Ureter (tissue), 1 donor: ENCODE measurements around a stretch of chr1.

- PRO-cap, result no peak
Measured at GRCh38 chr1:183242806-183243083, 56.7 kb downstream of the LAMC2 start.

GRCh38 chr1:183289000-183289569 lies 103.0 kb downstream of the LAMC2 start:
- PRO-cap, result no peak

DNA sequence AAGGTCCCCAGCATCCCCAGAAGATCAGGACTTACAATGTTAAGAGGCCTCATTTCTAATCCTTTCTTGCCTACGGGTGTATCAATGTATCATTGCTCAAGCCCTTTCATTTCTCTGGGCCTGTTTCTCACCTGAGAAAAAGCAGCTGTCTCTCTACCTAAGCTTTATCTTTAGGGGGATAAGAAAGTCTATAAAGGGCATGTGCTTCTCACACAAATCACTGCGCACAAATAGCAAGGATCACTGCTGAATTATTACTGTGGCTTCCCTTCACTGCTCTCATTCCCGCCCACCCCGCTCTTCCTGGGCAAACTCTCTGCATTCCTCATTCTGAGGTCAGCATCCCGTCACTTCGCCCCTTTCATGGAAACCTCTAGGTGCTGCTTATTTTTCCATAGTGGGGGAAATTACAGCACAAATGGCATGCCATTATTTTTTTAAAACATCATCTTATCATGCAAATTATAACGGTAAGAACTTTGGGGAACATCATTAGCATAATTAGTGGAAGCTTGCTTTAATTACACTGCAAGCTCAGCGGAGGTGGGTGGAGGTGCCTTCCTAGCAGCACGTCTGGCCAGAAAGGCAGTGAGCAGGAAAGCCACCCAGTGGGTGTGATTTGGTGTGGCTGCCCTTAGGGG lies 105.7 kb downstream of the LAMC2 start:
- PRO-cap, result no peak

DNA sequence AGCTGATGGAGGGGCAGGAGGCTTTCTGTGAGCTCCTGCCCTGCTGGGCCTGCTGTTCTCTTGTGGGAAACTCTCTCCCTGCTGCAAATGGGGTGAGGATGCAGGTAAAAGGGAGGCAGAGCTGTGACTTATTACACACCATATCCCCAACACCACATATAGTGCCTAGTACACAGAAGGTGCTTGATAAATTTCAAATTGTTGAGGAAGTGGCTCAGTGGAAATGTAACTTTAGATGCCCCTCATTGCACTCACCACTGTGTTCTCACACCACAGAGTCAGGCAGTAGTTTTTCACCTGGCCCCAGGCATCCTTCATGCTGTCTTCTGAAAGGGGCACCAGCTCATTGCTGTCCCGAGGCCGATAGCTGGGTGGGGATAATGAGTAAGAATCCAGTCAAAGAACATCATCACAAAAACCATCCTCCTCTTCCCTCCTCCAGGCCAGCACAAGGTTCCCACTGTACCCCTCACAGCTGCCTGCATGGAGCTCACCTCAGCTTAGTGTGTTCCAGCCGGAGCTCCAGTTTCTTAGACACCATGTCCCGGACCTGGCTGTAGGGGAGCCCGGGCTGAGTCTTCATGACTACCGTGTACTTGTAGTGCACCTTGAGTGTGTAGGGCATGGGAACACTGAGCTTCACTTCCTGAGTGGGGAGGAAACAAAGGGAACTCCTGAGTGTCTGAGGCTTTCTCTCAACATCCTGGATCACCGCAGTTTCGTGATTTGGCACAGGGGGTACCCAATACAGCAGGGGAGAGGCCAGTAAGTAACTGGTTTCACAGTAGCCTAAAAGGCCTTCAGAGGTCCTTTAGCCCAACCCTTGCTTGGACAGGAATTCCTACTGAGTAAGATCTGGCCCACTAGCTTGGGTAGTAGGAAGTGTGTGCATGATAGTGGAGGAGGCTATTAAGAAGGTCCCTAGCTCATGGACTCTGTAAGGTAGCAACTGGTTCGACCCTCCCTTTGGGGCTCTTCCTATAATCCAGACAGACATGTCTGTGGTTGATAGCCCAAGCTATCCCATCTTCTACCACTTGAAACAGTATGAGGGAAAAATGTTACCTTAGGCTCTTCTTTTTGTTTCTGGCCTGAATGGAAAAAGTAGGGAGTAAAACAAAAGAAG lies 27.0 kb downstream of the NCF2 start:
- PRO-cap, result no peak

DNA sequence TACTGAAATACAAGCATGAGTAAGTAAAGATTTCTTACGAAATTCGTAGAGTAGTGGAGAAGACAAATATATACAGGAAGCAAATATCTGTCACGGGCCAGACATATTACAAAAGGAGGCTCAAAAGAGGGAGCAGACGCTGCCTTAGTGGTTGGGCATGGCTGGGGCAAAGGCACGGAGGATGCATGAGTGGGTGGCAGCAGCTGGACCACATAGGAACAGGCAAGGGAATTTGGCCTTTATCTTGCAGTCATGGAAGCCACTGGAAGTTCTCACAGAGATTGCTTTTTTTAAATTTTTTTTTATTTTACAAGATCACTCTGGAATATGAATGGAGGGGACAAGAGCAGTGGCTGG lies 6.7 kb downstream of the NCF2 start:
- PRO-cap, result no peak

DNA sequence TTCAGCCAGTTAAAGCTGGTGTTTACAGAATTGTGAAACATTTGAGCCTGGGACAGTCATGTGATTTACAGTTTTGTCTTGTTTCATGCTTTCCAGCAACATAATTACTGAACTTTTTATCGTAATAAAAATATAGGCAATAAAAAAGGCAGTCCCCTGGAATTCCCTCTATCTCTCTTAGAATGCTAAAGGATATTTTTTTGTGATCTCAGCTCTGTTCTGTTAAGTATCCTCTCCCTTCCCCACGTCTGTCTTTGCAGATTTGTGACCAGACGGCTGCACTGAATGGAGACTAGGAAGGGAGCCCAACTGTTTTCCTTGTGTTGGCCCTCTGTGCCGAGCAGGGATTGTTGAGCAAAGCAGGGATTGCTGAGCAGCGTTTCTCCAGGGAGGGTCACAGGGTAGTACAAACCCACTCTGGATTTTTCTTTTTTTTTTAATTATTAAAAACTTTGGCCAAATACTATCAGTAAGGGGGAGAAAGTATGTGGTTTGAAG lies 70.2 kb upstream of the RGL1 start:
- PRO-cap, result no peak

DNA sequence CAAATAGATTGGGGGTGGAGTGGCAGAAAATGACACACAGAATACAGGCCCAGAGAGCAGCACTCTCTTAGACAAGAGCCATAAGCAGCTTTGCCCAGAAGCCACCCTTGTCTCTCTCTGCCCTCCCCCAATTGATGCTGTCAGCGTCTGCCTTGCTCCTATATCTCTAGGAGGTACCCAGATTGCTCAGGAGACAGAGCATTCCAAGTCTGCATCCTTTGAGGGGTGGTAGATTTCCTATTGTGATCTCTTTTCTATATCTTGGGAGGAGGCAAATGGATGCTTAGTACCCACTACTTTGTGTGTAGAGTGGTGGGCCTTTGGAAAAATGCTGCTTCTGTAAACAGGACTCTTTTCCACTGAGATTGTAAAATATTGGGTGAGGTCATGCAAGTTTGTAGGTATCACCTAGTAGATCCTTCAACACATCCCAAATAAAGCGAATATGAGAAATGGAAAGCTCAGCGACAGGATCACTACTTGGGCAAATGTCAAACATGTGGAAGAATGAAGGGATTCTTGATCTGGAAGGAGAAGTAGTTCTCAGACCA lies 1.9 kb downstream of the RGL1 start:
- PRO-cap, result no peak

GRCh38 chr1:183809778-183810657 lies 5.1 kb downstream of the RGL1 start:
- PRO-cap, result no peak

GRCh38 chr1:183866101-183867028 lies 61.4 kb downstream of the RGL1 start:
- PRO-cap, result no peak

- PRO-cap, result no peak
Measured at GRCh38 chr1:183870716-183871601, 66.0 kb downstream of the RGL1 start.

GRCh38 chr1:184191126-184191795 lies 139.7 kb downstream of the TSEN15 start:
- PRO-cap, result no peak

DNA sequence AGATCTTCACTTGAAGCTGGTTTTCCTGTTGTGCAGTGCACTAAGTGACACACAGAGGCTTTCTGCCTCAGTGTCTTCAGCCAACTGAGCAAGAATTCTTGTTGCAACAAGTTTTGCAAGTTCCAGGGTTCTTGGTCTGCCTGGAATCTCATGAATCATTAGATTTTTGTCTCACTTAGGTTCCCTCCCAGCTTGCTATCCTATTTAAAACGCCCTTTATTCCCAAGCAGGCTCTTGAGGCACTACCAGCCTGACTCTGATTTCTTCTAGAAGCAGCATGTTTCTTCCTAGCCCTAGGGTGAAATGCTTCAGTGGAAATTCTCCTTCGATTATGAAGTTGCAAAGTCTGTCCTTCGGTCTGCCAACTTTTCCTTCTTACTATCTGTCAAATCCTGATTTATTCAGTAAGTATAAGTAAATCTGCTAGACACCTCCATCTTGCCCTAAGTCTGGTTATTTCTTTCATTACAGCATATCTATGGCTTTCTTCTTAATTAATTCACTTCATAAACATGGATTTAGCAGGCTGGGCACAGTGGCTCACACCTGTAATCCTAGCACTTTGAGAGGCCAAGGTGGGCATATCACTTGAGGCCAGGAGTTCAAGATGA lies 158.9 kb downstream of the C1orf21 start:
- PRO-cap, result no peak

- PRO-cap, result no peak
Measured at GRCh38 chr1:184626503-184627394, 127.9 kb downstream of the EDEM3 start.

GRCh38 chr1:184838615-184839177 lies 84.0 kb upstream of the EDEM3 start:
- PRO-cap, result no peak

DNA sequence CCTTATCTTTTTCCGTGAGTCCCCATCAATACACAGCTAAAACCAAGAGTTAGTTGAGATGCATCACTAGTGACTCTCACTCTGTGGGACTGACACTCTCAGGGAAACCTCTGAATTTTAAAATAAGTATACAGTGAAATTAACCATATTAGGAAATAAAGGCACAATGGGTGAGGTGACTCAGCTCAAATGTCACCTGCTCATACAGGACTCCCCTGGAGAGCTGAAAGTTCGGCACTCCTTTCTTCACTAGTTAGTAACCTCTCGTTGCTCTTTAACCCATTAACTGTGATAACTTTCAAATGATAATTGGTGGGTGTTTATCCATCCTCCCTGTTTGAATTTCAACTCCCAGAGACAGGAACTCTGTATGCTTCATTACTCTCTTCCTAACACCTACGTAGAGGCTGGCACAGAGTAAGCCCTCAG lies 91.3 kb downstream of the NIBAN1 start:
- PRO-cap, result no peak

DNA sequence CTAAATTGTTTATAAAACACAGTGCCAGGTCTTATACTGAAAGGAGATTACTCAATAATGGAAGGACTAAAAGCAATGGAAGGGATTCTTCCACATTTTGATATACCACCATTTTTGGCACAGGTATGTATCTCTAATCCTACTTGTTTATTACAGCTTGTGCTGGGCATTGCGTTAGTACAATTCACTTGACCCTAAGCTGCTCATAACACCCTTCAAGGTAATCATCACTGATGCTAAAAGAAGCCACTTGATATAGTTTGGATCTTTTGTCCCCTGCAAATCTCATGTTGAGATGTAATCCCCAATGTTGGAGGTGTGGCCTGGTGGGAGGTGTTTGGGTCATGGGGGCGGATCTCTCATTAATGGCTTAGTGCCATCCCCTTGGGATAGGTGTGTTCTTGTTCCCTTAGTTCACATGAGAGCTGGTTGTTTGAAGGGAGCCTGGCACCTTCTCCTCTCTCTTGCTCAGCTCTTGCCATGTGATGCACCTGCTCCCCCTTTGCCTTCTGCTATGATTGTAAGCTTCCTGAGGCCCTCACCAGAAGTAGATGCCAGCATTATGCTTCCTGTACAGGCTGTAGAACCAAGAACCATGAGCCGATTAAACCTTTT lies 71.1 kb downstream of the NIBAN1 start:
- PRO-cap, result no peak

GRCh38 chr1:184970712-184971360 lies 3.5 kb downstream of the NIBAN1 start:
- PRO-cap, result no peak

DNA sequence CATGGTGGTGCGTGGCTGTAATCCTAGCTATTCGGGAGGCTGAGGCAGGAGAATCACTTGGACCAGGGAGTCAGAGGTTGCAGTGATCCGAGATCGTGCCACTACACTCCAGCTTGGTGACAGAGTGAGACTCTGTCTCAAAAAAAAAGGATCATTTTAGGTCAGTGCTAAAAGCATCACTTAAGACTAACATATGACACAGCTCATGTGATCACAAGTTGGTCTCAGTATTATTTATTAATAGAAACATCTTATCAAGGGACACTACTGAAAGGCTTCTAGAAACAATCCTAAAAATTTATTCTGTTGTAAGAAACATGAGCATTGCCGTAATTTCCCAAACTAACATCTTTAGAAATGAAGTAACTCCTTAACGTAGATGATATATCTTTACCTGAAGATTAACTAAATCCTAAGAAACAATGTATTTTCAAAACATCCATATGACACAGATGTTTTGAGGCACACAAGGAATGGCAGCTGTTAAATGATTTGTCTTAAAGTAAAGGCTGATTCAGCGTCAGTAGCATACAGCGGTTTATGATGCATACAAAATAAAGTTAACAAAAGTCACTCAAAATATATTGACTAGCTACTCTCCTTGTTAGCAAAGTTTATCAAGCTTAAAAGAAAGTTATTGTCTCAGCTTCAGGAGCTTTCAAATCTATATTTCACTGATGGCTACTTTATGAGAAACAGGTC lies 2.6 kb downstream of the NIBAN1 start:
- PRO-cap, result no peak

DNA sequence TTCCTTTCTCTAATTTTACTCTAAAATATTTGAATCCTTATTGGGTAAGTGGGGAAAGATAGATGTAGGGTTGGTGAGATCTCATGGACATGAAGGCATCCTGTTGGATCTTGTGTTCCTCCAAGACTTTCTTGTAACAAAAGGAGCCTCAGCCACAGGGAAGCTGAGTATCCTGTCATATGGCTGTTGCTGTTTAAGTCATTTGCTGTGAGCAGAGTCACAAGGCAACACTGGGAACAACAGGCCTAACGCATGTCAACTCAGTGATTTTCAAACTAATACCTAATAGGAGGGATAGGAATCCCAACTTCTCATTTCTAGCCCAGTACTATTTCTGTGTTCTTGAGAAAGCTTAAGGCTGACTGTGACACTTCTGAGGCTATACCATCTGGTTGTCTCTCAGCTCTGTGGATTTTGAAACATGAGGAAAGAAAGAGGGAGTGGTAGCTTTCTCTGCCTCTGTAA lies 166.5 kb upstream of the IVNS1ABP start:
- PRO-cap, result no peak

GRCh38 chr1:185566912-185567486 lies 167.2 kb upstream of the HMCN1 start:
- PRO-cap, result no peak